Uterus (tissue), 7 donors: ENCODE data around the genes SEC61B, STX17, ALDOB and SMC2.

GRCh38 chr9:98607783-98608174, 101.0 kb downstream of the GABBR2 start:
- PRO-cap, 4 experiments: no peak in any of the 4 experiments
- RAMPAGE, long total RNA, 2 experiments: no peak in any of the 2 experiments
- RRBS: no CpG with 5 or more reads among the region's 7 CpGs

DNA sequence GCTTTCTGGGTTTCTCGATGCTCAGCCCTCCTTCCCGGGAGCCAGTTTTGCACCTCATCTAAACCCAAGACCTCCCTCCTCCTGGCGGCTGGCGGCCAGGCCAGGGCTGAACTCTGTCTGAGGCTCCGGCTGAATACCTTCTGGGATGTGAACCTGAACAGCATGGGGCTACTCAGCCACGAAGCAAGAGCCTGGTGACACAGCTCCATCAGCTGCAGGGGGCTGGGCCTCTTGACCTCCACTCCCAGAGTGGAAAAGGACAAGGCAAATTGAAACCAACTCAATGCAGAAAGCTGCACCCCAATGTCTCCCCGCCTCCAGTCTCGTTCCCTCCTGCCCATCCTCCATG, 4.7 kb downstream of the ANKS6 start:
- PRO-cap, 4 experiments: no peak in any of the 4 experiments
- RAMPAGE, long total RNA, 2 experiments: no peak in any of the 2 experiments
- RRBS: 75% methylated on average over 3 of the region's 8 CpGs

- PRO-cap, 4 experiments: no peak in any of the 4 experiments
- RAMPAGE, long total RNA, 2 experiments: no peak in any of the 2 experiments
- RRBS: no CpG with 5 or more reads among the region's 4 CpGs
These were observed 20.8 kb upstream of the COL15A1 start for GRCh38 chr9:98922806-98923409.

DNA sequence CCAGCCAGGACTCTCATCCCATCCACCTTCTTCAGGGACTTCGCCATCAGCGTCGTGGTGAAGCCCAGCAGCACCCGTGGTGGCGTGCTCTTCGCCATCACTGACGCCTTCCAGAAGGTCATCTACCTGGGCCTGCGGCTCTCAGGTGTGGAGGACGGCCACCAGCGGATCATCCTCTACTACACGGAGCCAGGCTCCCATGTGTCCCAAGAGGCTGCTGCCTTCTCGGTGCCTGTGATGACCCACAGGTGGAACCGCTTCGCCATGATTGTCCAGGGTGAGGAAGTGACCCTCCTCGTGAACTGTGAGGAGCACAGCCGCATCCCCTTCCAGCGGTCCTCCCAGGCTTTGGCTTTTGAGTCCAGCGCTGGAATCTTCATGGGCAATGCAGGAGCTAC, 42.0 kb downstream of the COL15A1 start:
- PRO-cap, 4 experiments: no peak in any of the 4 experiments
- RAMPAGE, long total RNA, 2 experiments: start-site peak on the plus strand in 1 of 2 experiments, centred at position 338 of the sequence, 23 reads per replicate
- RRBS: no CpG with 5 or more reads among the region's 18 CpGs

- PRO-cap, 4 experiments: peak in 1 of 4 experiments; most common minus-strand start chr9:99075726 (in 1)
- RAMPAGE, long total RNA, 2 experiments: no peak in any of the 2 experiments
- RRBS: no CpG with 5 or more reads among the region's 8 CpGs
These were observed 29.6 kb upstream of the TGFBR1 start for GRCh38 chr9:99075007-99075969.

GRCh38 chr9:99119091-99119635, 14.2 kb downstream of the TGFBR1 start:
- PRO-cap, 4 experiments: no peak in any of the 4 experiments
- RAMPAGE, long total RNA, 2 experiments: no peak in any of the 2 experiments
- RRBS: no CpG with 5 or more reads among the region's 6 CpGs

DNA sequence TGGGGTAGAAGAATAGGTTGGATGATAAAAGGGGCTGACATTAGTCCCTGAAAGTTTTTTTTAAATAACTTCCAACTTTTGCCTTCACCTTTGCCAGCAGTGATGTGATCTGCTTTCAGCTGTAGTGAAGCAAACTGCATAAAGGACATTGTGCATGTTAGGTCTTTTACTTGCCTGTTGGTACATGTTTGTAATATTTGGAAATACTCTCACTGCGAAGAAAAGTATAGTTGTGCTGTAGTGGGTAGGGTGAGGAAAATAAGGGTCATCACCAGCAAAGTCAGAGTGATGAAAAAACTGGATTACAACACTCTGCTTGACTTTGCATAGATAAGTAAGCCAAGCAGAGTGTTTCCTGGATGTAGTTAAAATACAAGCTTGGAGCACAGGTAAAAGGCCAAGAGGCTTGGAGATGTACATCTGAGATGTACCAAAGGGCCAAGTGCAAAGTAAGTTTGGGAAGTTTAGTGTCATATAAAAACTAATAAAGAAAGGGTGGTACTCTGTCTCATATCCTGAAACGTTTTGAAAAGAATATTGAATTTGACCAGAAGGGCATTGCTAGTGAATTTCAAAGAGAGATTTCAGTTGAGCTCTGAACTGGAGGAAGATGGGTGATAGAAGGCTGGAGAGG, 16.7 kb downstream of the TGFBR1 start:
- PRO-cap, 4 experiments: no peak in any of the 4 experiments
- RAMPAGE, long total RNA, 2 experiments: no peak in any of the 2 experiments
- RRBS: no CpG with 5 or more reads among the region's 2 CpGs

GRCh38 chr9:99150051-99150671, 45.2 kb downstream of the TGFBR1 start:
- PRO-cap, 4 experiments: no peak in any of the 4 experiments
- RAMPAGE, long total RNA, 2 experiments: no peak in any of the 2 experiments
- RRBS: no CpG with 5 or more reads among the region's 4 CpGs

DNA sequence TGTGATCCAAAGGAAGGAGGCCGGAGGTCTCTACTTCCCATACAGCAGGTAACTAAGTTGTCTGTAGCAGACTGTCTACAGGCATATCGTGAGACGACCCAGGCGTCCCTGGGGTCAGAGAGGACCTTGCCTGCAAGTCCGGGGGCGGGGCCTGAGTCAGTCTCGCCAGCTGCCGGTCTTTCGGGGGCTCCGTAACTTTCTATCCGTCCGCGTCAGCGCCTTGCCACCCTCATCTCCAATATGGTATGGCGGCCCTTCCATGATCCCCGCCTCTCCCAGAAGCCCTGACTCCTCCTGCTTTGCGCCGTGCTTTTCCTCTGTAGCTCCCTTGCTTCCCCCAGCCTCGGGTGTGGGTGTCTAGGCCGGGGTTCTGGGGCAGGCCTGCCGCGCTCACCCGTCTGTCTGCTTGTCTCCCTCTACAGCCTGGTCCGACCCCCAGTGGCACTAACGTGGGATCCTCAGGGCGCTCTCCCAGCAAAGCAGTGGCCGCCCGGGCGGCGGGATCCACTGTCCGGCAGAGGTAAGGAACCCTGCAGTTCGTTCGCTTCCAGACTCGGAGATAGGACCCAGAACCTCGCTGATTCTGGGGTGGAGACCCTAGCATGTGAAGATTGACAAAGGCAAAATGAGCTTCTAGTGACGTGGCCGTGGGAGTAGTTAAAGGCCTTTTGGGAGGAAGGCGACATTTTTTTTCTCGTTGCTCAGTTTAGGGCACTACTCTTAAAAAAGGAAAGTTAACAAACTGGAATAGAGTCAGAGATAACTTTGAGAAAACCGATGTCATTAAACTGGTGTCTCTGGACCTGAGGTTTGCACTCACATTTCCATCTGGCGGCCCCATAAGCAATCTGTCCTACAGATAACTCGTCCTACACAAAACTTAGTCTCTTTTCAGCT, at the start of gene SEC61B:
TSS of gene SEC61B (plus strand) at position 159 of the 897 bp plus-strand sequence.
- PRO-cap, 4 experiments: peak in 4 of 4 experiments; most common plus-strand start position 159 of the sequence (in 2); most common minus-strand start position 411 of the sequence (in 1)
- RAMPAGE, long total RNA, 2 experiments: start-site peak on the plus strand in 2 of 2 experiments, centred at positions 178 to 188 of the sequence, 124 to 657 reads per replicate
- RRBS: 2% methylated on average over 2 of the region's 42 CpGs

DNA sequence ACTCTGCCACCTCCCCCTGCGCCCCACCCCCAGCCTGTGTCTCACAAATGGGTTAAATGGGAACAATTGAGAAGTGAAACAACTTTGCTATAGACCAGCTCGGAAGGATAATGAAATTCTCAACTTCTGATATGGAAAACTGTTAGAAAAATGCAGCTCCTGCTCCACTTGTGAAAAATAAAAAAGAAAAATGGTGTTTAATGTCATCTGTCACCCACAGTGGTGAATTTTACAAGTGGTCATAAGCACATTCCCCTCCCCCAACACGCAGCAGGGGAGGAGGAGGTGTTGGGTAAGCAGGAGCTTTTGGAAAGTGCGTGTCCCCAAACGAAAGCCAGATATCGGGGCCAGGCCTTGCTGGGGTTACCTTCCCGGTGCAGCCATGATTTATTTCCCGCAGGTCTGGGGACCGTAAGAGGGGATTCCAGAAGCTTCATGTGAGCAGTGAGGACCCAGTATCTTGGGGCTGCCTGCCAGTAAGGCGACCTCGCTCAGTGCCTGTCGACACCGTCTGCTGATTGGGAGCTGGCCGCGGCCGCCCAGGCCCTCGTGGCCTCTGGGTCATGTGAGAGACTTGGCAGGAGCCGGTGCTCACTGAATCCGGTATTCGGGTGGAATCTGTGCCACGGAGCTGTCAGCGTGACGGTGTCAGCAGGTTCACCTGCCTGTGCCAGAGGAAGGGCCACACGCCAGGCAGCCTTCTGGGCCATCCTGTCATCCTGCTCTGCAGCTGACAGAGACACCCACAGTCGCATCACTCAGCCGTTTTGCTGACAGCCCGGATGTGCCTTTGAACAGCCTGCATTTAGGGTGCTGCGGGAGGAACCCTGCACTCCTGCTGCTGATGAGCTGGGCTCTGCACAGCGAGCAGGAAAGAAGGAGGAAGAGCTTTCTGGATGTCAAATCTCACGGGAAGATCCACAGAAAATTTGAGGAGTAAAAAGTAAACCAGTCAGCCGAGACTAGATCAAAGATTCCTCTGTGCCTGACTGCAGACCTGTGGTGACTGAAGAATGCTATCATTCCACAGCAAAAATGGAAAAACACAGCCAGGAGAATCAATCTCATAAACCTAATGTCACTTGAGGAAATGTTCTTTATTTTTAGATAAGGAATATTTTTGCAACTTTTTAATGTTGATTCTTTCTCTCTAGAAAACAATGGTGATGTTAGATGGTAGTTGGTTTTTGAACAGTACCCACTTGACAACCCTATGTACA, 37.4 kb downstream of the SEC61B start:
- PRO-cap, 4 experiments: peak in 4 of 4 experiments; most common plus-strand start position 606 of the sequence (in 4); most common minus-strand start position 513 of the sequence (in 2)
- RAMPAGE, long total RNA, 2 experiments: no peak in any of the 2 experiments
- RRBS: no CpG with 5 or more reads among the region's 31 CpGs

DNA sequence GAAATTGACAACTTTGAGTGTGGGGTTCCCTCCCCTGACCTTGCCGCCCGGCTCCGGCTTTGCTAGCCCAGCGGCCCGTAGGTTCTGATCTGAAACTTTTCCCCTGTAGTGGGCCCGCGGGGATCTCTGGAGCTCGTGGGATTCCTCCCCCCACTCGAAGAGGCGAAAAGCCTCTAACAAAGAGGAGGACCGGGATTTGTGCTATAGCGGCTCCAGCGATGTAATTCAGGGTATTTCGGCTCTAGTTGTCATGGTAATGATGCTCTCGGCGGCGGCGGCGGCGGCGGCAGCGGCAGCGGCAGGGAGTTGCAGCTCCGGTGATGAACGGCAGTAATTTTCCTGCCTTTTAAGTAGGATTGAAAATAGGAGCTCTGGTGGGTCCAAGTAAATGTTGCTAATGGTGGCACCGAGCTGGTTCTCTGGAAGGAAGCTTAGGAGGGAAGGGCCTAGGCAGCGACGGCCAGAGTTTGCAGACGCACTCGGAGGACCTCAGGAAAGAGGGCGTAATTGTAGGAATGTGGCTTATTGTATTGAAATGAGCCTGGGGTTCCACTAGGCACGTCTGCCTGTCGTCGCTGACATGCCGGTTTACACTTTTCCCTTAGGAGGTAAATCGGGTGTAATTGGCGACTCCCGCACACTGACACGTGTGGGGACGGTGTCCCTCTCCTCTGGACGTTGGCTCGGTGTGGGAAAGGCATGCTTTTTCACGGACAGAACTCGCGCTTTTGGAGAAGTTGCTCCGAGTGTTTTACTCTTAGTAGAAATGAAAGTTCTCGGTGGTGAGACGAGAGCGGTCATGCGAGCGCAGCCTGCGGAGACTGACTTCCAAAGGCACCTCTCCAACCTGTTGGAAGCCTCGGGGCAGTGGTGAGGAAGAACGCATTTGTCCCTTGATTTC, 1.0 kb downstream of the NR4A3 start:
- PRO-cap, 4 experiments: peak in 3 of 4 experiments; most common plus-strand start position 295 of the sequence (in 1); most common minus-strand start position 178 of the sequence (in 2)
- RAMPAGE, long total RNA, 2 experiments: no peak in any of the 2 experiments
- RRBS: 1% methylated on average over 8 of the region's 54 CpGs

GRCh38 chr9:99906361-99907636, at the start of gene STX17:
Gene STX17 (plus strand): TSS chr9:99906654.
- PRO-cap, 4 experiments: peak in 4 of 4 experiments; most common plus-strand start chr9:99906677 (in 3); most common minus-strand start chr9:99906586 (in 4)
- RAMPAGE, long total RNA, 2 experiments: start-site peak on the plus strand in 1 of 2 experiments, at chr9:99906653-99906680 at its widest, 659 reads per replicate; start-site peak on the minus strand in 2 of 2 experiments, at chr9:99906572-99906611 at its widest, 6 to 53 reads per replicate
- RRBS: 4% methylated on average over 7 of the region's 90 CpGs

GRCh38 chr9:101400135-101400464, 1.4 kb downstream of the ZNF189 start:
- PRO-cap, 4 experiments: no peak in any of the 4 experiments
- RAMPAGE, long total RNA, 2 experiments: no peak in any of the 2 experiments
- RRBS: no CpG with 5 or more reads among the region's 5 CpGs

DNA sequence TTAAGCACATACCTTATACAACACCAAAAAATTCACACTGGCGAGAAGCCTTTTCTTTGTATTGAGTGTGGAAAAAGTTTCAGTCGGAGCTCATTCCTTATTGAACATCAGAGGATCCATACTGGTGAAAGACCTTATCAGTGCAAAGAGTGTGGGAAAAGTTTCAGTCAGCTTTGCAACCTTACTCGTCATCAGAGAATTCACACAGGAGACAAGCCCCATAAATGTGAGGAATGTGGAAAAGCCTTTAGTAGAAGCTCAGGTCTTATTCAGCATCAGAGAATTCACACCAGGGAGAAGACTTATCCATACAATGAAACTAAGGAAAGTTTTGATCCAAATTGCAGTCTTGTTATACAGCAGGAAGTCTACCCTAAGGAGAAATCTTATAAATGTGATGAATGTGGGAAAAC, 10.1 kb downstream of the ZNF189 start:
- PRO-cap, 4 experiments: no peak in any of the 4 experiments
- RAMPAGE, long total RNA, 2 experiments: no peak in any of the 2 experiments
- RRBS: no CpG with 5 or more reads among the region's 3 CpGs

GRCh38 chr9:101435459-101436269, at the start of gene ALDOB:
Gene ALDOB (minus strand): TSS chr9:101435774.
- PRO-cap, 4 experiments: no peak in any of the 4 experiments
- RAMPAGE, long total RNA, 2 experiments: no peak in any of the 2 experiments
- RRBS: no CpG with 5 or more reads among the region's 5 CpGs

- PRO-cap, 4 experiments: no peak in any of the 4 experiments
- RAMPAGE, long total RNA, 2 experiments: no peak in any of the 2 experiments
- RRBS: no CpG with 5 or more reads among the region's 18 CpGs
These were observed 18.6 kb downstream of the RNF20 start for GRCh38 chr9:101551993-101552880.

DNA sequence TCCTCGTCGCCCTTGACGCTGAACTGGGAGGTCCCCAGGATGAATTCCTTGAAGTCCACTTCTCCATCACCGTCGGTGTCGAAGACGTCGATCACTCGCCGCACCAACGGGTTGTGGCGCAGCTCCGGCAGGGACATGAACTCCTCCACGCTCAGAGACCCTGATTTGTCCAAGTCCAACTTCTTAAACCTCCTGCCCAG, 213 bp downstream of the PPP3R2 start:
- PRO-cap, 4 experiments: no peak in any of the 4 experiments
- RAMPAGE, long total RNA, 2 experiments: no peak in any of the 2 experiments
- RRBS: no CpG with 5 or more reads among the region's 14 CpGs

DNA sequence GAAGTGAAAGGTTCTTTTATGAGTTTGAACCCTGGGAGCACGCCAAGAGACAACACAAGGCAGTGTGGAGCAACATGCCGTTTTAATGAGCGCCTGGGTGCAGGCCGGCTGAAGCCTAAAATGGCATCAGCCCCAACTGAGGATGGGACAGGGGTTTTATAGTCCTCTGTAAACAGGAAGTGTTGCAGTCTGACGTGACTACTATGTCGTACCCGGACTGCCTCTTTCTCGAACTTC, 193.7 kb downstream of the CYLC2 start:
- PRO-cap, 4 experiments: peak in 3 of 4 experiments; most common minus-strand start position 128 of the sequence (in 3)
- RAMPAGE, long total RNA, 2 experiments: no peak in any of the 2 experiments
- RRBS: 0% methylated on average over 4 of the region's 8 CpGs

- PRO-cap, 4 experiments: peak in 3 of 4 experiments; most common plus-strand start chr9:104094261 (in 1); most common minus-strand start chr9:104094479 (in 2)
- RAMPAGE, long total RNA, 2 experiments: start-site peak on the plus strand in 1 of 2 experiments, at chr9:104094261-104094695 at its widest, 34 reads per replicate
- RRBS: 2% methylated on average over 15 of the region's 37 CpGs
These were observed at the start of gene SMC2 for GRCh38 chr9:104094200-104094863. Gene SMC2 (plus strand): TSS chr9:104094309.

GRCh38 chr9:104818477-104818905, 54.6 kb downstream of the NIPSNAP3B start:
- PRO-cap, 4 experiments: no peak in any of the 4 experiments
- RAMPAGE, long total RNA, 2 experiments: no peak in any of the 2 experiments
- RRBS: no CpG with 5 or more reads among the region's 3 CpGs